Glomerular endothelial cell (primary cell): ENCODE results near the genes UBTFL1 and FAT3.

GRCh38 chr11:86029172-86029634, 39.7 kb downstream of the PICALM start:
- RAMPAGE, long total RNA = no peak

DNA sequence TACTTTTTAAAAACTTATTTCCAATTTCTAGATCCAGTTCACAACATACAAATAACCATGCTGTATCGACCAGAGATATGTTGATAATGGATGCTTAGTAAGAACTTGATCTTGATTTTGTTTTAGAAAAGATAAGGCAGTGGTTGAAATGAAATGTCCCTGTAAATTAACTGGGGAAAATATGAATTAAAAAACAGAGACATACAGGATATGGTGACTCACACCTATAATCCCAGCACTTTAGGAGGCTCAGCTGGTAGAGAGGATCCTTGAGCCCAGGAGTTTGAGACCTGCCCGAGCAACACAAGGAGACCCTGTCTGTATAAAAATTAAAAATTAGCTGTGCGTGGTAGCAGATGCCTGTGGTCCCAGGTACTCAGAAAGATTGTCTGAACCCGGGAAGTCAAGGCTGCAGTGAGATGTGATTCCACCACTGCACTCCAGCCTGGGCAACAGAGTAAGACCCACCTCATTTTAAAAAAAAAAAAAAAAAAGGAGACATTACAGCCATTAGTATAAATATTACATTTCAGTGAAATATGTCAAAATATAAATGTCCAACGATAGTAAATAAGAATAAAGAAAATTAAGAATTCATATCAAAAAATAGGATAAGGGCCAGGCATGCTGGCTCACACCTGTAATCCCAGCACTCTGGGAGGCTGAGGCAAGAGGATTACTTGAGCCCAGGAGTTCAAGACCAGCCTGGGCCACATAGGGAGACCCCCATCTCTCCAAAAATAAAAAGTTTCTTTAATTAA, 4.5 kb downstream of the PICALM start:
- RAMPAGE, long total RNA = no peak

GRCh38 chr11:86151844-86152078, 82.9 kb upstream of the PICALM start:
- RAMPAGE, long total RNA = no peak

DNA sequence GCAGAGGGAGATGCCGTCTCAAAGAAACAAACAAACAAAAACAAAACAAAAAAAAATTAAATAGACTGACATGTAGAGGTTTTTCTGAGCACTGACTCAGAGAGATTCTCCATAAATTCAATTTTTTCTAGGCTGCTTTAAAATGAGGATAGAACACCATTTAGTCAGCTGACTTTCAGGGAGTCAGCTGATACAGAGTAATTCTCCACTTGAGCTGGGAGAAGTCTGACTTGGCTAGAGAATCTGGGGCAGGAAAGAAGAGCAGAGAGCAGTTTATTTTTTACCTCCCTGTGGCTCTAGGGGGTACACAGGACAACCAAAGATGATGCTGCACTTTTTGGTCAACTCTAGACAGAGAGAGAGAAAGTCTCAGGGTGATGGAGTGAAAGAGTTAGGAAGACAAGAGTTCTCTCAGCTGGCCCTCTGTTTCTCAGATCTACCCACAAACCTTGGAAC, 67.3 kb upstream of the EED start:
- RAMPAGE, long total RNA = no peak

DNA sequence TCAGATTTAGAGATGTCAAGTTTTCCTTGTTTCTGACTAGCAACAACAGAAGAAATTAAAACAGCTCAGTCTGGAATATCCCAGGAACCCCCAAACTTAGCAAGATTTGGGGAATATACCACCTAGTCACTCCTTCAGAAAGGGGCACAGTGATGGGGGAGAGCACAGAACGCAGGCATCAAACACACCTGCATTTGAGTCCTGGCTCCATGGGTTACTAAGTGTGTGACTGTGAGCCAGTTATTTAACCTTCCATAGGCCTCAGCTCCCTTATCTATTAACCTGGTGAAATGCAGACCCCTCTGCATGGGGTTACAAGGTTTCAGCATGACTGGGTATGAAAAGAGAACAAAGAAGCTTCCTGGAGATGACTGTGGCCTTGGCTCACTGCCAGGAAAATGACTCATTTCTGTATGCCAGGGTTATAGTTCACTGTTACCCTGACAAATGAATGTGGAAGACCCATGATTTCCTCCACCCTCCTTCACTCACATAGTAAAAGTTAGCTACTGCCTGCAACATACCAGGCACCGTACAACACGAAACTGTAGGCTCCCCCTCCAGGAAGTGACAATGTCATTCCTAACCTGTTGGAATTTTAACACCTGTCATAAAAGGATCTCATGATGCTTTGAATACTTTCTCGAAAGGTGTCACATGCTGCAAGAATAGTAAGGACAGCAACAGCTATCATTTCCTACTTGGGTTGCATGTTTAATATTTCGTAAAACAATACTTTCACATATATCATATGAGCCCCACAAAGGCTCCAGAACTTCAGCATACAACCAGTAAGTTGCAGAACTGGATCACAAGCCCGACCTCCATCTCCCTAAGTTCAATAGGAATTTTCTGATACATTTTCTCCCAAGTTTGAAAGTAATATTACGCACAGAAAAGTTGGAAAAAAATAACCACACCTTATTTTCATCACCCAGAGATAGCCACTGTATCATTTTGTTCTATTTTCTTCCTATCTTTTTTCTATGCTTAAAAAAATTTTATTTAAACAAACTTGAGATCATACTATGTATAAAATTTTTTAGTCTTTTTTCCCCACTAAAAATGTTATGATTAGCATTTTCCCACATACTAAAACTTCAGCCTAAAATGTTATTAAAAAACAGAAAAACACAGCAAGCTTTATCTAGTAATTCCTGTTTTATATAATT, 207.2 kb upstream of the PRSS23 start:
- RAMPAGE, long total RNA = no peak

- RAMPAGE, long total RNA = no peak
Measured at GRCh38 chr11:86623054-86623642, 177.2 kb upstream of the PRSS23 start.

DNA sequence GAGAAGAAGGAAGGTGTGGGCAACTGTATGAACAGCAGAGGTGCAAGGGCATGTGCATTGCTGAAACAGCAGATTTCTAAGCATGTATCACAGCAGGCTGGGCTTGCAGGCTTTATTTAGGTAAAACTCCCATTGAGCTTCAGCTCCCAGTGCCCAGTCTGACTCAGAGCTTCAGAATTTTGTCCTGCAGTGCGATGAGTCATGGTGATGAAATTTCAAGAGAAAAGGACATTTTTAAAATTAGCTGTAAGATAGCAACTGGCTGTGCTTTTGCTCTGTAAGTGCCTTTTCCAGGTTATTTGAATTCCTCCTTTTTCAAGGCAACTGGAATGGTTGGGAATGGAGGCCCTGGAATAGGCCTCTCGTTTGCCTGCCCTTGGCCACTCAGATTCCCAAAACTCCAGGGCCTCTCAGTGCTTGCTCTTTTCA, 59.7 kb upstream of the PRSS23 start:
- RAMPAGE, long total RNA = no peak

DNA sequence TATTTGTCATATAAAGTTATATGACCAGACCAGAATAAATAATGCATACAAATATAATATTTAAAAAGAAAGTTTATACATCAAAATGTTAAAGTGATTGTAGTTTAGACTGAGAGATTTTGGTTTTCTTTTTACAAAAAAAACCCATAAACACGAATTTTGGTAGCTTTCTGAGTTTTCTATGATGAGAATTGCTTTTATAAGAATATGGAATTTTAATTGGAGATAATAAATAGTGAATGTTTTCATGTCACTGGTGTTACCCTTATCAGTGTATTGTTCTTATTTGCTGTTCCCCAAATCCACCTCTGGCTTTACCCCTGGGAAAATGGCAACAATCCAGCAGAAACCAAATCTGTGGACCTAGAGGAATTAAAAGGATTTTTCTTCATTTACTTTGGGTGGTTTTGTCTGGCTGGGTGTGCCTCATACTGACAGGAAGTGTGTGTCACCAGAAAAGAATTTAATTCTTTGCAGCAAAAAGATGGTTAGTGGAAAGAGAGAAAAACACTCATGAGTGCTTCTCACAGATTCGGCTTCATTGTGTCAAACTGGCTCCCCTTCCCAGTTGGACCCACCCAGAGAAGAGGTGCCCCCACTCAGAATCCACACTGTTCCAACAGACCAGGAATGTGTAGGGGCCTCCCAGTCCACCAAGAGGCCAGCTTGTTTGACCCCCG, 39.0 kb downstream of the FZD4 start:
- RAMPAGE, long total RNA = no peak

DNA sequence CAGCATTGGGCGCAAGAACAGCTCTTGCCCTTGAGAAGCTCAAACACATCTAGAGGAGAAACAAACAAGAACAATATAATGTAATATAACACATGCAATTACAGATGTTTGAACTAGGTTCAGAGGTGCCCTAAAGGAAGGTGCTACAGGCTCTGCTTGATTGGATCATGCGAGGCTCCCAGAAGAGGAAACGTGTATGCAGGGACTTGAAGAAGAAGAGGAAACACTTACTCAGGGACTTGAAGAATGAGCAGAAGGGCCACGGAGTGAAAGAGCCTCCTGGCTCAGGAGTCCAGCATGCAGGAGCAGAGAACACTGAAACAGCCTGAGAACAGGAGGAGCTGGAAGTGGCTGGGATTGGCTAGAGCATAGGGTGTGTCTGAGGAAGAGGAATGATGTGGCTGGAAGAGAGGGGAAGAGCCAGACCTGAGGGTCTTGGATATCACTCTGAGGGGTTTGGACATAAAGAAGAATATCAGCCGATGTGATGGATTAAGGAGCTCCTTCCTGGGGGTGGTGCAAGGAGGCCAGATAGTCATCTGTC, 17.0 kb downstream of the FZD4 start:
- RAMPAGE, long total RNA = no peak

DNA sequence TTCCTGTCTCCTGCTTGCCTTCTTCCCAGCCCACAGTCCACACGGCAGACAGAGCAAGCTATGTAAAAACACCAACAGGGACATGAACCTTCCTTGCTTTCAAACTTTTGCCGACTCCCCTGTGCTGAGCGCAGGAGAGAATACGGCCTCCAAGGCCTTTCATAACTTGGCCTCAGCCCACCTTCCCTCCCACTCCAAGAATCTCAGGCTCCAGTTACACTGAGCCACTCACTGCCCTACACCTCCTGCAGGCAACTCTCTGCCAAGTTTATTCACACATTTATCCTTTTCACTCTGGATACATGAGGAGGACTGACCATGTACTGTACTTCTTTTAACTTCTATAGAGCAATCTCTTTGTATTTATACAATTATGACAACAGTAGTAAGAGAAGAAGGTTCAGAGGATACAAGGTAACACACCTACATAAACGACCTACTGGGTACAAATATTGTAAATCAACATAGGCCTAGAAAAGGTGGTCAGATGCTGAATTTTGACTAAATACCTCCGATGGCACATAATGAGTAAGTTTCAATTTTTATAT, 14.6 kb downstream of the FZD4 start:
- RAMPAGE, long total RNA = no peak

- RAMPAGE, long total RNA = no peak
Measured at GRCh38 chr11:86949238-86950267, 5.6 kb downstream of the FZD4 start.

GRCh38 chr11:89381066-89381514, 110.1 kb downstream of the NOX4 start:
- RAMPAGE, long total RNA = no peak

GRCh38 chr11:89417155-89417409, 74.1 kb downstream of the NOX4 start:
- RAMPAGE, long total RNA = no peak

DNA sequence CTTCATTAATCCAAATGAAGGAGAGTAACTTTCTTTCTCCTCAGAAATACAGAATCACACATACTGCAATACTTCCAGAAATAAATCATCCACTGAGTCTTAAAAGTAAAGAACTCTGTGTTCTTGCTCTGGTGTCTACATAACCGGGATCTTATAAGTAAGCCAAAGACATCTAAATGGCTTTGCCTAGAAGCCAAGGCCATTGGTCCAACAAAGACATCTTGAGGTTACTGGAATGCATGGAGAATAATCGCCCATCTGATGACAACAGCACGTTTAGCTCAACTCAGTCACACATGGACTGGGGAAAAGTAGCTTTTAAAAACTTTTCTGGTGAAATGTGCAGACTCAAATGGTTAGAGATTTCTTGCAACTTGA, at the start of gene UBTFL1:
UBTFL1 (plus strand) TSS at position 177 of the 378 bp plus-strand sequence.
- RAMPAGE, long total RNA = no peak

GRCh38 chr11:90095309-90095854, 9.6 kb downstream of the UBTFL1 start:
- RAMPAGE, long total RNA = no peak

- RAMPAGE, long total RNA = no peak
Measured at GRCh38 chr11:90197573-90198375, 25.1 kb downstream of the CHORDC1 start.

GRCh38 chr11:90208960-90209618, 13.8 kb downstream of the CHORDC1 start:
- RAMPAGE, long total RNA = no peak

GRCh38 chr11:90431794-90432101, 208.9 kb upstream of the CHORDC1 start:
- RAMPAGE, long total RNA = no peak

DNA sequence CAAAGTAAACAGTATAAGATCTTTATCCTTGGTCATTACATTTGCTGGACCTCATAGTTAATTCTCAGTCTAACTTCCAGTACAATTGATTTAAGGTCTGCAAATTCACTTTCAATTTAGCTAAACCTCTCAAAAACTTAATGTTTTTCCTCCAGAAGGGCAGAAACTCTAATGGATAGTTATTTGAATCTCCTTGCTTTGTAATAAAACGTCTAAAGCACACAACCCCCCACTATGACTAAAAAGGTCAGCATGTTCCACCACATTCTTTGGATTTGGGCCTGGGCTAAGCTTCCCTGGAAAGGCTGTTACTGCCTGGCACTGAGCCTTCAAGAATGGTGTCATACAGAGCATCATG, 242.8 kb upstream of the FAT3 start:
- RAMPAGE, long total RNA = no peak

DNA sequence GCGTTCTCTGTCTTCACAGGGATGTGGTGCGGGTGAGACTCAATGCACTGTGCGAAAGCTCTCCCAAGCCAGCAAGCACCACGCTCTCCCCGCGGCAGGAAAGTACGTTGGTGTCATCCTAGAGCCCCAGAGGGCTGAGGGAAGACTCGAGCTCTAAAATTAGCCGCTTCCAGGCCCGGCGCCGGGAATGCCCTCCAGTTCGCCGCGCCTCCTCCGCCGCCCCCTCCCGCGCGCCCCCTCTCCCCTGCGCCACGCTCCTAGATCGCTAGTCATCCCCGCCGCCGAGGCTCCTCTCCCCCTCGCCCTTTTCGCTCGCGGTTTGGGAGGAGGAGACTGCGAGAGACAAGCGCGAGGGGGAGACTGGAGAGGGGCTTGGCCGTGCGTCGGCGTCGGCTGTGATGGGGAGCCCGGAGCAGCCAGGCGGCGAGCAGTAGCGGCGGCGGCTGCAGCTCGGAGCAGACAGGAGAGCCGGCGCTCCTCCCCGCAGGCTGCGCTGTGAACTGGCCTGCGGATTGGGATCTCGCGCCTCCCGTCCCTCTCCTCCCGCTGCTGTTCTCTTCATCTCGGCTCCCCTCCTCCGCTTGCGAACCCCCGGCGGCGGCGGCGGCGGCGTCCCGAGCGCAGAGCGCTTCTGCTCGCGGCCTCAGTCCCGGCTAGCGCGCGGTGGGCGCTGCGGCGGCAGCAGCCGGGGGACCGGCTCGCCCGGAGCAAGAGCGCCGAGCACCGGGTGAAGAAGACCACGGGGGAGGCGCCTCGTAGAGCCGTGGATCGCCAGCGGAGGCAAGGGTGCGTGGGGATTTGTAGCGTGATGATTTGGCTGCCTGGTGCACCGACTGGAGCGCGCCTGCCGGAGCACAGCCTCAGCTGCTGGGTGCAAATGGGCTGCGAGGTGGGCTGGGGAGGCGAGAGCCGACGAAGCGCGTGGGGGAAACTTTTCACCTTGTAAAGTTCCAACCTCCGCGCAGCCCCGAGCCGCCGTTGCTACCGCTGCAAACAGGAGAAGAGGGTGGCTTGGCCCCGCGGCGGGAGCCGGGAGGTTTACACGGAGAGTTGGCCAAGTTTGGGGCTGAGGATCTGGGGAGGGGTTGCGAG, at the start of gene FAT3:
FAT3 (plus strand) TSS at position 430 of the 1,092 bp plus-strand sequence.
- RAMPAGE, long total RNA = no peak